SK-N-MC (cell line): ENCODE data around the genes TACR2 and NPFFR1.

- RRBS: no CpG with 5 or more reads among the region's 11 CpGs
Measured at GRCh38 chr10:69345044-69346157, 26.8 kb downstream of the HK1 start.

GRCh38 chr10:69391774-69392567, 24.7 kb downstream of the TACR2 start:
- RRBS: no CpG with 5 or more reads among the region's 10 CpGs

- RRBS: no CpG with 5 or more reads among the region's 12 CpGs
Measured at GRCh38 chr10:69415070-69415433, 1.7 kb downstream of the TACR2 start.

- RRBS: no CpG with 5 or more reads among the region's 21 CpGs
Measured at GRCh38 chr10:69416268-69417283, at the start of gene TACR2. Gene TACR2, minus strand, starts transcription at chr10:69416918.

- RRBS: no CpG with 5 or more reads among the region's 8 CpGs
Measured at GRCh38 chr10:69456898-69457596, 5.8 kb downstream of the TSPAN15 start.

- RRBS: no CpG with 5 or more reads among the region's 12 CpGs
Measured at GRCh38 chr10:69458302-69459133, 7.3 kb downstream of the TSPAN15 start.

- RRBS: no CpG with 5 or more reads among the region's 8 CpGs
Measured at GRCh38 chr10:69468514-69469028, 17.3 kb downstream of the TSPAN15 start.

GRCh38 chr10:69494636-69495299, 43.5 kb downstream of the TSPAN15 start:
- RRBS: 75% methylated on average over 5 of the region's 25 CpGs

DNA sequence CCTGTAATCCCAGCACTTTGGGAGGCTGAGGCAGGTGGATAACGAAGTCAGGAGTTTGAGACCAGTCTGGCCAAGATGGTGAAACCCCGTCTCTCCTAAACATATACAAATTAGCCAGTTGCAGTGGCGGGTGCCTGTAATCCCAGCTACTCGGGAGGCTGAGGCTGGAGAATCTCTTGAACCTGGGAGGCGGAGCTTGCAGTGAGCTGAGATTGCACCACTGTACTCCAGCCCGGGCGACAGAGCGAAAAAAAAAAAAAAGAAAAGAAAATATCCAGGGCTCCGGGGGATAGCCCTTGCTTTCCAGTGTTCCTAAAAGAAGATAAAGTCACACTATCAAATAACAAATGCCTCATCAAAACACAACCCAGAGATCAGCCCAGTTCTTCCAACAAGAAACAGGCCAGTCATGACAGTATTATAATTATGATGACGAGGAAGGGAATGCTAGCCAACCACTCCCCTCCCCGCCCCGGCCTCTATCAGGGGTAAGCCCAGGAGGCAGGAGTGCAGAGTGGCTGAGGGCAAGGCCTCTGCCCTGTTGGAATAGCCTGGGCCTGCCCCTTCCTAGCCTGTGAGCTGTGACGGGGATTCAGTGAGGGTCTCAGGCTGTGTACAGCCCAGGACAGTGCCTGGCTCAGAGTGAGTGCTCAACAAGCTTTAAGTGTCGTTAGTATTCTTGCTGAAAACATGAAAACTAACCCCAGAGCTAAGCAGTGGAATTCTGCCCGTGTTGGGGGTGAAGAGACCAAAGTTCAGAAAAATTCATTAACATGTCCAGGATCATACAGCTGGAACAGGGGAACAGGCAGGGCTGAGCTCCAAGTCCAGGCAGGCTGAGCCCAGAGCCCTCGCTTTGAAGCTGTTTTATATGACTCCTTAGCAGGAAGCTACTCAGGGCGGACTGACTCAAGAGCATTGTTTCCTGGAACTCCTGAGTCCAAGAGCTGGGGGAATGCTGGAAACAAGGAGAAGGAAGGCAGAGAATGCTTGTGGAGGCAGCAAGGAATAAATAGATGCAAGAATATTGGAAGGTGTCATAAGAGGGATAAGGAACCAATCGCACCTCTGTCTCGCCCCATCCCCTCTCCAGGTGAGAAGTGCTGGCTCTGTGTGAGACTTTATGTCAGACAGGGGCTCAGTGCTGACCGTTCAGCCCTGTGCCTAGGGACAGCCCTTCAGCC, 54.4 kb downstream of the FAM241B start:
- RRBS: no CpG with 5 or more reads among the region's 20 CpGs

GRCh38 chr10:69911494-69911838, 109.8 kb downstream of the COL13A1 start:
- RRBS: no CpG with 5 or more reads among the region's 1 CpG

DNA sequence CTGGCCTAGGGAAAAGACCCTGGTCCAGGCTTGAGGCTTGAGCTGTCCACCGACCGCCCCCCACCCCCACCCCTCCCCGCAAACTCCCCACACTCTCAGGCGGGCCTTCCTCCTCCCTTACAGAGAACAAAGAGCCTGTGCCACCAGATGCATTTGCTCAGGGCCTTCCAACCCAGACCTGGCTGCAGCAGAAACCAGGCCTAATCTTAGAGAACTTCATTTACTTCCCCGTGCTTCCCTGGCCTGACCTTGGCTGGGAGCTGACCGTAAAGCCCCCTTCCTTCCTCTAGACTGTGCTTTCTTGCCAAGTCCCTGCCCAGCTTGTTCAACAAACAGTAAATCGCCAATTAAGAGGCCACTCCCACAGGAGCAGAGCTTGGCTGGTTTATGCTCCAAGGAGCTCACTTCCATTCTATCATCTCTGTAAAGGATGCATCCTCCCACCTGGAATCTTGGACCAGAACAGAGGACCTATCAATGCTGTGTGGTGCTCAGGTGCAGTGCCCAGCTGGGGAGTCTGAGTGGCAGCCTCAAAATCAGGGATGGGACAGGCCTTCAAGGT, 110.9 kb downstream of the COL13A1 start:
- RRBS: no CpG with 5 or more reads among the region's 7 CpGs

- RRBS: no CpG with 5 or more reads among the region's 12 CpGs
Measured at GRCh38 chr10:70145086-70145475, 1.4 kb downstream of the TYSND1 start.

GRCh38 chr10:70283631-70284036, at the start of gene NPFFR1:
Gene NPFFR1, minus strand, starts transcription at chr10:70284004.
- RRBS: 71% methylated on average over 20 of the region's 44 CpGs

DNA sequence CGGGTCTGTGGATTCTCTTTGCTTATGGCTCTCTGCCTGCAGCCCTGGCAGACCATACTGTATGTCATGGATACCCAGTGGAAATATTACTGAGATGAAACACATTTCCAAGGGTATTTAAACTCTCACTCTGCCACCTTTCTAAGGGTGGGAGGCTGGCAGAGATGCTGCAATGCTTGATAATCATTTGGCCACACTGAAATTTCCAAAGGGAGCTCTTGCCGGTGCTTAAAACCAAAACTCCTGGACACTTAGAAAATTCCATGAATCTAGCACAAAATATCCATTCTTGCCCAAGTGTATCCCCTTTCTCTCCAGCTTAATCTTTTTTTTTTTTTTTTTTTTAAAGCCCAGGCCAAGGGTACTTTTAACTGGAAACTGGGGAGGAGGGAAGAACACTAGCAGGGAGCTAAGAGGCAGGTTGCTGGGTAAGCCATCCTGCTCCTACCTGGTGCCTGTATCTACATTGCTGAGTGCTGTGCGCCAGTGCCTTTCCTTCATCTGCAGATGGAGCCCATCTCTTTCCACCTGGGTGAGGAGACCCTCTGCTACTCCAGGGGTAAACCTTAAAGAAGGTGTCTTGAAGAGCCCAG, 13.8 kb downstream of the NODAL start:
- RRBS: no CpG with 5 or more reads among the region's 3 CpGs

- RRBS: no CpG with 5 or more reads among the region's 7 CpGs
Measured at GRCh38 chr10:70431917-70432657, 9.4 kb downstream of the NODAL start.

DNA sequence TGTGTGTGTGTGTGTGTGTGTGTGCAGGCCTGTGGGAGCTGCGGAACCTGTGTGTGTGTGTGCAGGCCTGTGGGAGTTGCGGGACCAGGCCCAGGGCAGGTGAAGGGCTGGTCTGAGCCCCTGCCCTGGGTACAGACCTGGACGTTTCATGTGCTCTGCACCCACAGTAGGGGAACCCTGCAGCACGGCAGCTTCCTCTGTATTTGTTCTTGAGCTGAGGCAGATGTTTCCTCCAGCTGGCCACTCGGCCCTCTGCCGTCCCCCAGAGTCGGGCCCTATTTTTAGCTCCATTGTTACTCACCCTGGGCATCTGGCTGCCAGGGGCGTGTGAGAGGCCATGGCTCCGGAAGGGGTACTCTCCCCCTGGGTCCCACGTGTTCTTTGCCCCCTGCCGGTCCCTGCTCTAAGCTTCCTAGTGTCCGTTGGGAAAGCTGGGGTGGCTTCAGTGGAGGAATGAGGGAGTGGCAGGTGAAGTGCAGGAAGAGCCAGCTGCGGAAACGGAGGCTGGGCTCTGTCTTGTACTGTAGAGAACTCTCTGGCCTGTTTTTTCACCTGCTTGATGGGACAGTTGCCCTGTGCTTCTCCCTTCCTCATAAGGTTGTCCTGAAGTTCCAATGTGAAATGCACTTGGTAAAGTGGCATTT, 30.4 kb downstream of the PALD1 start:
- RRBS: no CpG with 5 or more reads among the region's 14 CpGs

- RRBS: no CpG with 5 or more reads among the region's 21 CpGs
Measured at GRCh38 chr10:70558696-70559810, 43.5 kb downstream of the PRF1 start.

- RRBS: no CpG with 5 or more reads among the region's 7 CpGs
Measured at GRCh38 chr10:70573620-70574148, 28.9 kb downstream of the PRF1 start.

DNA sequence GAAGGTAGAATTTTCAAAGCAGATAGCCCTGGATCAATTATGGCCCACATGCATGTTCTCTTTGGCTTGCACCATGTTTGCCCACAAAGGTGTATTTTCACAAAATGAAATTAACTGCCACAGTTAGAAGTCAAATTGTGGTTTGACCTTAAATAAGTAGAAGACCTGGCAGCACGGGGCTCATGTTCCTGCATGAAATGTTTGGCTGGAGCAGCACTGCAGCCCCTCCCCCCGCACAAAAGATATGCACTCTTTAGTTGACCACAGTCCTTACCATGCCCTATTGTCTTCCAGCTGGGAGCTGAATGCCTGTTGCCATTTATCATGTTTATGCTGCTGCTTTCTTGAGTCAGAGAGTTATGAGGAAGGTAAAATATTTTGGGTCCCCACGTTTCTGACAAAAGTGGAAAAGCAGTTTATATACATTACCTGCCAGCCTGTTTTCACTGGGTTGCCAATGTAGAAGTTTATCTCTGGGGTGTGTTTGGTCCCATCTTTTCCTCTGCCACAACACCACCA, 5.7 kb downstream of the PRF1 start:
- RRBS: no CpG with 5 or more reads among the region's 3 CpGs

- RRBS: no CpG with 5 or more reads among the region's 8 CpGs
Measured at GRCh38 chr10:70885806-70886353, 2.5 kb downstream of the PCBD1 start.